Breast (tissue), 4 donors: ENCODE results near the gene CDK4.

DNA sequence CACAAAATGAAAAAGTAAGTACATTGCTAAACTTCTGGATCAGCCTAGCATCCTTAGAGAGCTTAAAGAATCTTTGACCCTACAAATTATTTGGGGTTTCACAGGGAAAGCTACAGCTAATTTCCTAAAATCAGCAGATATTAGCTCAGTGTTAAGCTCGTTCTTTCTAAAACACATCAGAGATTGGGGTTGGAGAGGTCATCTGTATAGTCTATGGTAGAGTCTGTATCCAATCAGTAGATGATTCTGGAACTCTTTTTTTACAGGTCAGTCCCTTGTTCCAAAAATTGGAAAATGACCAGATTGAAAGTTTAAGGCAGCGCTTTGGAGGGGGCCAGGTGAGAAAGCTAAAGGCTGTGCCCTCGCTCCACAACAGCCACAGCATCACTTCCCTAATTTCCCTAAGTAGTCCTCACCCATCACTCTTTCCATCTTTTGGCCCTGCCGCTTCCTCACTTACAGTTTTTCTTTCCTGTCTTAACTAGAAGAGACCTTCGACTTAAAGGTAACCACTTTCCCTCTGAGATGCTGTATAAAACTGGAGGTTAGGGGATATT, 4.6 kb downstream of the DDIT3 start:
- PRO-cap, 3 experiments: no peak in any of the 3 experiments
- RRBS: no CpG with 5 or more reads among the region's 5 CpGs

GRCh38 chr12:57536027-57536826, 10.8 kb downstream of the DCTN2 start:
- PRO-cap, 3 experiments: no peak in any of the 3 experiments
- RRBS: no CpG with 5 or more reads among the region's 6 CpGs

- PRO-cap, 3 experiments: no peak in any of the 3 experiments
- RRBS: no CpG with 5 or more reads among the region's 5 CpGs
Observed at GRCh38 chr12:57612235-57612768, 1.1 kb downstream of the ARHGEF25 start.

- PRO-cap, 3 experiments: no peak in any of the 3 experiments
- RRBS: no CpG with 5 or more reads among the region's 6 CpGs
Observed at GRCh38 chr12:57723588-57724149, 14.9 kb downstream of the AGAP2 start.

DNA sequence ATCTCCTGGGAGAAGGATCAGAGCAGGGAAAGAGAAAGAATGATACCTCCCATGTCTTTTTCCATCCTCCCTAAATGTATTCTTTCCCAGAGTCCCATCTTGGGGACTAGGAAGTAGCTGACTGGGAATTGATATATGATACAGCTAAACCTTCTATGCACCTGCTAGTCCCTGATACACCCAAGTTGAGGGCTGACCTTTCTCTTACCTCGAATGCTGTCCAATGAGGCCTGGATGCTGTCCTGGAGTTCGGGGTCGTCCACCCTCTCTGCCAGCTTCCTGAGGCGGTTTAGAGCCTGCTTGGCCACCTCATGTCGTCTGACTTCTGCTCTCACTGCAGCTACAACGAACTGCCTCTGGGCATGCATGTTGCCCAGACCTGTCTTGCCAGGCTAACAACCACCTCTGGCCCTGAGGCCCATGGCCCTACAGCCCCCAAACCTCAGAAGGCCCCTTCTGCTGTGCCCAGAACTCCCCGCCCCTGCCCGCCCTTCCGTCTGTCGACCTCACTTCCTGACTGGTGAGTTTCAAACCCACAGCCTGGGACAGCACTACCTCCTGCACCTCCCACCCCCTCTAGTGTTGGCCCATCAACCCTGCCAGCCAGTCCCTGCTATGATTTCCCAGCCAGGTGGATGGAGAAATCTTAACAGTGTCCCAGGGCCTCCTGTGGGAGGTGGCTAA, 3.0 kb upstream of the TSPAN31 start:
- PRO-cap, 3 experiments: no peak in any of the 3 experiments
- RRBS: no CpG with 5 or more reads among the region's 10 CpGs

GRCh38 chr12:57751427-57752075, 559 bp downstream of the CDK4 start:
- PRO-cap, 3 experiments: no peak in any of the 3 experiments
- RRBS: no CpG with 5 or more reads among the region's 18 CpGs

DNA sequence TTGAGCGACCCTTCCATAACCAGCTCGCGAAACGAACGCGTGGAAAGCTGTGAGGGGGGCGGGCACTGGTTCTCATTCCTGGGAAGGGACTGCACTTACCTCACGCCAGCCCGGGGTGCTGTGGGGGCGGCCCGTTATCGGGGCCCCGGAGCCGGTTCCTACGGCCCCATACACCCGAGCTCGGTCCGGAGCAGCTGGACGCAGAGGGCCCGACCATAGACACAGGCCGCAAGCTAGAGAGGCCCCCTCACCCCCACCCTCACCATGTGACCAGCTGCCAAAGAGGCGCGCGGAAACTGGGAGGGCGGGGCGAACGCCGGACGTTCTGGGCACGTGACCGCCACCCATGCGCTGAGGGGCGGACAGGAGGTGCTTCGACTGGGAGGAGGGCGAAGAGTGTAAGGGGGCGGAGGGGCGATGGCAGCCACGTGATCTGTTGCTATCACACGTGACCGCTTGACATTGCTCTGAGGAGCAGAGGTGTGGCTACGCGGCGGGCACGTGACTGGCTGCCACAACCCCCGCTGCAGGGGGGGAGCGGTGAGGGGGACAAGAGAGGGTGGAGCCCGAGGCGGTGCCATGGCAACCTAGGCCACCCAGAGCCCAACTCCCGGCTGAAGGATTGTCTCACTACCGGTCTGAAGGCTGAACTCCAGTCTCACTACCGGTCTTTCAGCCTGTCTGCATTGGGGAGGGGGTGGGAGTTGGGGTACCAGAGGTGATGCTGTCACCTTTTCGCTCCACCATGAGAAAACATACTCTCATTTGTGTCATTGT, at the start of gene CDK4:
CDK4 (minus strand) TSS at position 235 of the 777 bp plus-strand sequence.
- PRO-cap, 3 experiments: peak in 3 of 3 experiments; most common plus-strand start position 630 of the sequence (in 2); most common minus-strand start position 223 of the sequence (in 3)
- RRBS: 3% methylated on average over 5 of the region's 52 CpGs

GRCh38 chr12:57822470-57823030, 4.0 kb upstream of the AVIL start:
- PRO-cap, 3 experiments: no peak in any of the 3 experiments
- RRBS: no CpG with 5 or more reads among the region's 10 CpGs

DNA sequence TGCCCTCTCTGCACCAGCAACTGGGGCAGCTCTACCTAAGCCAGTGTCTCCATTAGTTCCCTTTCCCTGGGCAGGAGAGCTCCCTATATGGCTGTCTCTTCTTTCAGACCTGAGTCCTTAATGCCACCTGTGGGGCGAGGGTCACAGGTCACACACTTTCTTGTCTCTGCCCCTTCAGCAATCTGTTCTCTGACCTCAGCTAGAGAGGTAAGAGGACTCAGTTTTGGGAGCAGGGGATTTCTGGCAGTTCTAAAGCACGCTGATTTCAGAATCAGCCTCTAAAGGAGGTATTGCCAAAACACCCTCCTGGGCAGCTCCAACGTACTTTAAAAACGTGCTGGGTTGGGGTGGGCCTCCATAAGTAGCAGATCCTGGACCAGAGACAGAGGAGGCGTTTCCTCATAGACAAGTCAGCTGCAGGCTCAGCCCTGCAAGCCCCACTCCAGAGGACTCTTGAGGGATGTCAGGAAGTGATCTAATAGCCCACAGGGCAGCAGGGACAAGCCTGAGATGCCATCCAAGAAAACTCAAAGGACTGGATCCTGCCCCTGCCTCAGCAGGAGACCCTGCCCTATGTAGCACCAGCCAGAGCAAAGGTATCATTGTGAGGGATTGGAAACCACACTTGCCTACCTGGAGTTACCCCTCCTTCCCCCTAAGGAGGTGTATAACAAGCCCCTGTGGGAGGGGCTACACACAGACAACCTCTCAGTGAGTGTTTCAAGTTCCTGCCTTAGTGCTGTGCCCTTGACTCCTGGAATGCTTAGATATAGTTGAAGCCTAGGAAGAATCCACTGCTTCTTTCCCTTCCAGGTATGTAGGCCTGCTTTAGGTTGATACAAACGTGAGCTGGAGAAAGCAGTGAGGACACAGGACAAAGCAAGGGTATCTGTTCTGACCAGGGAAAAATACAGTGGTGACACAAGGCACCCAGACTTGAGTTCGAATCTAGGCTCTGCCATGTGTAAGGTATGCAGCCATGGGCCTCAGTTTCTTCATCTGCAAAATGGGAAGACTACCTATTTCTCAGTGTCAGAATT, 8.4 kb downstream of the CTDSP2 start:
- PRO-cap, 3 experiments: no peak in any of the 3 experiments
- RRBS: no CpG with 5 or more reads among the region's 7 CpGs

DNA sequence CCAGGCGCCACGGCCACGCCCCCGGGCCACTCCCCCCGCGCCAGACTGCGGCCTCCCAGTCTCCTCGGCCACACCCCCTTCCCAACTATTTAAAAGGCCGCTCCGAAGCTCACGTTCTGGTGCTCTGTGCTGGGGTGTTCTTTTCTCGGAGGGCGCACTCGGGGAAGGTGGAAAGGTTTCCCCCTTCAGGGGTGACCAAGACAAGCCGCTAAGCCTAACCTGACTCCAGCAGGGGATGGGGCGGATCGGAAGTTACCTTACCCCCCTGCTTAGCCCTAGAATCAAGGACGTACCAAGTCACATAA, 526 bp upstream of the CTDSP2 start:
- PRO-cap, 3 experiments: peak in 3 of 3 experiments; most common plus-strand start position 119 of the sequence (in 3)
- RRBS: 2% methylated on average over 4 of the region's 18 CpGs

GRCh38 chr12:57873876-57875086, 27.8 kb upstream of the CTDSP2 start:
- PRO-cap, 3 experiments: no peak in any of the 3 experiments
- RRBS: no CpG with 5 or more reads among the region's 11 CpGs

DNA sequence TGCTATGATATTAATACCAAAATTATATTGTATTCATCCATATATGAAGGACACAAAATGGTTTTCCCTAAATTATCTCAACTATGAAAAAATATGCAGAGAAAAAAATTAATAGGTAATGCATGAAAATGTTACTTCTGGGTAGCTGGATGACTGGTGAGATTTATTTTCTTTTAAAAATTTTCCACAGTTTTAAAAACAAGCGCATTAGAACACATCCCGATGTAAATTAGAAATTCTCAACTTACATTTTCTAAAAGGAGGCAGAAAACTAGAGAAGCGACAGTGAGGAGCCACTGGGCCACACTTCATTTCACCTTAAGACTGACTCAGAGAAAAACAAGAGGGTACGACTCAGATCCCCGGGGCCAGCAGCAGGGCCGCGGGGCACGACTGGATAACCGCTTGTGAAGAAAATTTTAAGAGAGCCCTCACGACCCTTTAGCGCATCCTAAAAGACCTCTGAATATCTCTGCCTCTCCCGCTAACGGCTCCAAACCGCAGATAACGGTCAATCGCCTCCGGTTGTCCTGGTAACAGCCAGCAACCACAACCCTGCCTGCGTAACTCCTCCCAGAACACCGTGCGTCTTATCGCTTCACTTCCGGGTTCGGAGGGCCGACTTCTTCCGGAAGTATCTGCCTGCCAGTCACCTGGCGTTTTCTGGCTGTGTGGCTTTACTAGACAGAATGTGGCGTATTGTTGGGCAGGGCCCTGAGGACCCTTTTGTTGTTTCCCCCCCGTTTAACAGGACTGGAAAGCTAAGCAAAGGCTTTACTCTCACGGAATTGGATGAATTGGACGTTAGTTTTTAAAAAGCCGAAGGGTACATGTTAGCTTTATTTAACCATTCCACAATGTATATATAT, 5.5 kb upstream of the ATP23 start:
- PRO-cap, 3 experiments: peak in 3 of 3 experiments; most common plus-strand start position 652 of the sequence (in 2); most common minus-strand start position 506 of the sequence (in 2)
- RRBS: 3% methylated on average over 5 of the region's 31 CpGs

- PRO-cap, 3 experiments: no peak in any of the 3 experiments
- RRBS: 58% methylated on average over 3 of the region's 14 CpGs
Observed at GRCh38 chr12:58087211-58088069, 146.1 kb downstream of the ATP23 start.

- PRO-cap, 3 experiments: no peak in any of the 3 experiments
- RRBS: no CpG with 5 or more reads among the region's 1 CpG
Observed at GRCh38 chr12:58364681-58365143, 423.3 kb downstream of the ATP23 start.

- PRO-cap, 3 experiments: no peak in any of the 3 experiments
- RRBS: no CpG with 5 or more reads among the region's 2 CpGs
Observed at GRCh38 chr12:58765743-58766471, 154.4 kb downstream of the LRIG3 start.

- PRO-cap, 3 experiments: no peak in any of the 3 experiments
- RRBS: no CpG with 5 or more reads among the region's 7 CpGs
Observed at GRCh38 chr12:58921455-58922099, 1.3 kb upstream of the LRIG3 start.

- PRO-cap, 3 experiments: no peak in any of the 3 experiments
- RRBS: no CpG with 5 or more reads among the region's 1 CpG
Observed at GRCh38 chr12:59486915-59487147, 109.0 kb upstream of the SLC16A7 start.

GRCh38 chr12:59699527-59699990, 103.7 kb downstream of the SLC16A7 start:
- PRO-cap, 3 experiments: no peak in any of the 3 experiments

DNA sequence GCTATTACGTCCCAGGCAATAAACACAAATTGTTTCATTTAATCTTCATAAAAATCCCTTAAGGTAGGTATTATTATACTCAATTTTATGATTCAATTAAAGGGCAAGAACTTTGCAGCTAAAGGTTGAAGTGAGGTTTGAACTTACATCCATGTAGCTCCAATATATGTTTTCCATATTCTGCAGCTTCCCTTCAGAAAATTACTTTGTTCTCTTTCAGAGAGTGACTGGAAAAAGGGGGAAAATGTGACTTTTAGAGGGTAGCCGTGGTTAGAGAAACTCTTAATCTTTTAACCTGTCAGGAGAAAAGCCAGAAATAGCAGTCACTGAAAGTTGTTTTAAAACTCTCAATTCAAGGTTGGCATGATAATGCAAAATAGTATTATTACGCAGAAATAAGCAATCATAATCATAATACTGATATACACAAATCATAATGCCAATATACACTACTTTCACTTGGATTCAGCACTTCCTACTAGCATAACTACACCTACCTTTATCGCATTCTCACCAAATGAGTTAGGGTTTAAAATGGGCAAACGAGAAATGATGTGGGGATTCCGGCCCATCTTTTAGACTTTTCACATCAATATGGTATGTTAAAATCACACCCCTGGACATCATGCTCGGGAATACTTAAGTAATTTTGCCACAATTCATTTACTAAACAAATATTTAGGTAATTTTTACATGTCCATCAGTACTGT, 1.4 kb upstream of the USP15 start:
- PRO-cap, 3 experiments: no peak in any of the 3 experiments
- RRBS: no CpG with 5 or more reads among the region's 7 CpGs

- PRO-cap, 3 experiments: no peak in any of the 3 experiments
- RRBS: no CpG with 5 or more reads among the region's 4 CpGs
Observed at GRCh38 chr12:62296095-62297192, 36.2 kb downstream of the USP15 start.